Left colon (tissue), 1 donor: ENCODE data around the gene HAAO.

DNA sequence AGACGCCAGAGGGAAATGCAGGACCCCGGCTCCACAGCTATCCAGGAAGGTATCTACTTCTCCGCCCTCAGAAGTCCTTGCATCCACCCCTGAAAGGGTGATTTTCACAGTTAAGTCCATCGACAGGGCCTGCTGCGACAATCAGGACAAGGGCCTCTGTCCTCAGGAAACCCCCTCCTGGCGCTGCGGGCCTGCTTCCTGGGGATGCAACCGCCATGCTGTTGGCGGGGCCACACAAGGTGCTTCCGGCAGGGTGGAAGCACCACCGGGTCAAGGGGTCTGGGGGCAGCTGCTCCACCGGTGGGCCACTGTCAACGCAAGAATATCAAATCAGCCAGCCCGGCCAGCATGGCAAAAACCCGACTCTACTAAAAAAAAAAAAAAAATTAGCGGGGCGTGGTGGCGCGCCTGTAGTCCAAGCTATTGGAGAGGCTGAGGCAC is 63.9 kb upstream of the COX7A2L start:
- PRO-cap, result no peak

- PRO-cap, result no peak
Measured at GRCh38 chr2:42546506-42547444, 21.7 kb upstream of the MTA3 start.

- PRO-cap, result no peak
Measured at GRCh38 chr2:42618109-42618523, 49.7 kb downstream of the MTA3 start.

DNA sequence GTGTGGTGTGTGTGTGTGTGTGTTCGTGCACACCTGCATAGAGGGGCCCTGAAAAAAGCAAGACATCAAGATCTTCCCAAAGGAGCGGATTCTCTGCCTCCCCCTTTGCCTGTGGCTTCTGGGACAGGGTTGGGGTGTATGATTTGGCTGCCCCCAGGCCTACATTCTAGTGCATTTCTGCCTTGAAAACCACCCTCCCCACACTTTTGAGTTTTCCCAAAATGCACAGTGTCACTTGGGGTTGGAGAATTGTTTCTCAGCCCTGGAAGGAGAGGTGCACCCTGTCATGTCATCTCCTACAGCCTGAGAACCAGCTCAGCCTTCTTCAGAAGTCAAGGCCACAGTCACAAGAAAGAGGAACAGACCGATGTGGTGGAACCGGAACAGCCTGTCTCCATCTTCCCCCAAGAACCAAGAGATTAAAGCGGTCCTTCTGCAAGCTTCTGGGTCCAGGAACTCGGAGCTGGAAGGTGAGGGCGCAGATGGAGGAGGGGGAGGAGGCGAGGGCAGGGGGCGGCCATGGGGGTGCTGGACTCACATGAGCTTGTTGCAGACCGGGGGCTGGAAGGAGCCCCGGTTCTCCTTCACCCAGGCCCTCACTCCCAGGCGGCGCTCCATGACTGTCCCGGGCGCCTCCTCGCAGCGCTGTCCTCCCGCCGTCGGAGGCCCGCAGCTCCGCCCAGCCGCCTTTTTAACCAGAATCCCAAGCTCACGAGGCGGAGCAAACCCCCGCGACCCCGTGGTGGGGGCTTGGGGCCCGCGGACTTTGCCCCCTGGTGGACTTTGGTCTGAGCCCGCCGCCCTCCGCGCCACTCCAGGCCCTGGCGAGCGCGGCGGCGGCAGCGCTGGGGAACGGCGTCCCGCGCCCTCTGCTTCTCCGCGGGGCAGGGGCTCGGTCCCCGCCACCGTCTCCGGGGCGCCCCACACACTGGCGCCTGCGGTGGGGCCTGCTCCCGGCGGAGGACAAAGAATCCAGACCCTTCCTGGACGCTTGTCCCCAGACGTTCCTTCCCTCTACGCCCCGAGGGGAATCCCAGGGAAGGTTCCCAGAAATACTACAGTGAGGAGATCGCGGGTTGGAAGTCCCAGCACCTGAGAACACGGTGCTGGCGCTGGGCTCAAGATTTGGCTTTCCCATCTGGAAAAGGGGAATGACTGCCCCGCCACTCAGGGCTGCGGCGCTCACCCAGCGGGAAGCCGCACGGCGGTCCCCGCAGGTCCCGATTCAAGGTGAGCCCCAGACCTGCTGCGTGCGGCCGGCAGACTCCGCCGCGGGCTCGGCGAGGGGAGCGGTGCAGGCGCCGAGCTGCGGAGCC is at the start of gene HAAO:
HAAO (minus strand) TSS at position 665 of the 1,316 bp plus-strand sequence.
- PRO-cap, result unidirectional peak, plus-strand start at position 362 of the sequence; bidirectional peak, plus-strand start at position 812 of the sequence, minus-strand start at position 665 of the sequence; bidirectional peak, plus-strand start at position 1,277 of the sequence, minus-strand start at position 1,268 of the sequence

DNA sequence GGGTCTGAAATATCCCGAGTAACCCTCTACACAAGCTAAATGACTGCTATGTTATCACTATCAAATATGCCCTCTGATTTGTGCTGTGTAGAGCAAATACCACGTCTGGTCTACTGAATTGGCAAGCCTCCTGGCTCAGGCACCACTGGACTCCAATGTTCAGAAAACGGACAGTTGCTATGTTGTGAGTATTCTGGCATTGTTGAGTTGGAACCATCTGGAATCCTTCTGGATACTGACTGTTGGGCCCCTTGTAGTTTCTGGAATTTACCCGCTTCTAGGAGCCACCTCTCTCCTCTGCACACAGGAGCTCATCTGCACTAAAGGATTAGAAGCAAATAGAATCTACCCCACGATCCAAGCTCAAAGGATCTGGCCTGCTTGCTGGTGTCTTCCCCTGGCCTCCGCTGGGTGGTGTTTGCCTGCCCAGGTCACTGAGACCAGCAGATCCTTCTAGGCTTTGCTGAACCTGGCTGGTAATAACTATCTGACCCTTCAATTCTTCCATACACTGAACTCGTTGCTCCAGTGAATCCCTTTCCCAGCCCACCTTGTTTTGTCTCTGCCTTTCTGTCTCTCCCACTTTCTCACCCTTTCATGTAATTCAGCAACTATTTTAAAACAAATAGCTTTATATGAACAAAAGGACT is 2.0 kb upstream of the HAAO start:
- PRO-cap, result no peak

DNA sequence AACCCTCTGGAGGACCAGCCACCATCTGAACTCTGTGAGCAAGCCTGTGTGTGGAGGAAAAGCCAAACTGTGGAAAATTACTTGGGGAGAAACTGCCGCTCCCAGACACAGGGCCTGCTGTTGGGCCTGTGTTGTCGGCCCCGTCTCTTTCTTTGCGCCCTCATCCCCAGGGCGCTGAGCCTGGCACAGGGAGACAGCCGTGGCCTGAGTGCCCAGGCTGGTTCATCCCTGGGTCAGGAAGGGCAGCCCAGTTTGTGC is 167.9 kb upstream of the HAAO start:
- PRO-cap, result no peak

DNA sequence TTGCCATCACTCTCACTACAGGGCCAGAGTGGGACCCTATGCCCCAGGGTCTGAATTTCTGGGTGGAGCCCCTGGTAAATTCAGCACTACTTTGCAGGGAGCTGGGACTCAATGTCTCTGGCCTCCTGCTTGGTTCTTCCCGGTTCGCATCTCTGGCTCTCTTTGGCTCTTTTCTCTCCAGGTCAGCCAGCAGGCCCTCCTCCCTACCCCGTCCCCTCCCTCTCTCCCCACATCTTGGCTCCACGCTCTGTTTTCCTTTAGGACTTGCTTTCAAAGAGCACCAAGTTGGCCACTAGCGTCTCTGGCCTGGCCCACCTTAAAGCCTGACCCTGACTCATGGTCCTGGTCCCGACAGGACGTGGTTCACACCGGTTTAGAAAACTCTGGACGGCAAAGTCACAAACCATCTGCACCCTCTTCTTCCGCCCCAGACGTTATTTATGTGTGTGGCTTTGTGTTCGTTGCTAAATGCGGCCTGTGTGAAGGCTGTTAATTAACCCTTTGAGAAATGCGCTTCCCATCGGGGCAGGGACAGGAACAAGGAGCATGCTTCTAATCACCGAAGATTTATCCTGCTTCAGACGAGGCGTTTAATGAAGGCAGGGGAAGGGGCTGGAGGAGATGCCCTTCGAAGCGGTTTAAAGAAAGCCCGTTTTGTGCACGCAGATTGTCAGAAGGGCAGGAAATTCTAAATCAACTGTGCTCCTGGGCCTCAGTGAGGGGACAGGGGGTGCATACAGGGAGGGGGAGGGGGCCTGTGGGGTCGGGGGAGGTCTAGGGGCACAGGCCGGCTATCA is 169.1 kb upstream of the HAAO start:
- PRO-cap, result unidirectional peak, minus-strand start at position 154 of the sequence

GRCh38 chr2:42962037-42962444 is 169.7 kb upstream of the HAAO start:
- PRO-cap, result no peak

GRCh38 chr2:43042085-43042411 is 184.4 kb downstream of the ZFP36L2 start:
- PRO-cap, result no peak

DNA sequence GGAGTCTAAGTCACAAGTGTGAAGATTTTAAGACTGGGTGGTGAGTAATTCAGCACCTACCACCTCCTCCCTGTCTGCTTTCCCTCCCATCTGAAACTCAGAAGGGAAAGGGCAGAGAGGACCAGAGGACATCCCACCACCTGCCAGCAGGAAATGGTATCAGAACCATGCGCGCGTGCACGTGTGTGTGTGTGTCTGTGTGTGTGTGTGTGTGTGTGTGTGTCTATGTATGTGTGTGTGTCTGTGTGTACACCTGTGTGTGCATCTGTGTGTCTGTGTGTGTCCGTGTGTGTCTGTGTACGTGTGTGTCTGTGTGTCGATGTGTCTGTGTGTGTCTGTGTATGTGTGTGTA is 76.9 kb downstream of the ZFP36L2 start:
- PRO-cap, result no peak

DNA sequence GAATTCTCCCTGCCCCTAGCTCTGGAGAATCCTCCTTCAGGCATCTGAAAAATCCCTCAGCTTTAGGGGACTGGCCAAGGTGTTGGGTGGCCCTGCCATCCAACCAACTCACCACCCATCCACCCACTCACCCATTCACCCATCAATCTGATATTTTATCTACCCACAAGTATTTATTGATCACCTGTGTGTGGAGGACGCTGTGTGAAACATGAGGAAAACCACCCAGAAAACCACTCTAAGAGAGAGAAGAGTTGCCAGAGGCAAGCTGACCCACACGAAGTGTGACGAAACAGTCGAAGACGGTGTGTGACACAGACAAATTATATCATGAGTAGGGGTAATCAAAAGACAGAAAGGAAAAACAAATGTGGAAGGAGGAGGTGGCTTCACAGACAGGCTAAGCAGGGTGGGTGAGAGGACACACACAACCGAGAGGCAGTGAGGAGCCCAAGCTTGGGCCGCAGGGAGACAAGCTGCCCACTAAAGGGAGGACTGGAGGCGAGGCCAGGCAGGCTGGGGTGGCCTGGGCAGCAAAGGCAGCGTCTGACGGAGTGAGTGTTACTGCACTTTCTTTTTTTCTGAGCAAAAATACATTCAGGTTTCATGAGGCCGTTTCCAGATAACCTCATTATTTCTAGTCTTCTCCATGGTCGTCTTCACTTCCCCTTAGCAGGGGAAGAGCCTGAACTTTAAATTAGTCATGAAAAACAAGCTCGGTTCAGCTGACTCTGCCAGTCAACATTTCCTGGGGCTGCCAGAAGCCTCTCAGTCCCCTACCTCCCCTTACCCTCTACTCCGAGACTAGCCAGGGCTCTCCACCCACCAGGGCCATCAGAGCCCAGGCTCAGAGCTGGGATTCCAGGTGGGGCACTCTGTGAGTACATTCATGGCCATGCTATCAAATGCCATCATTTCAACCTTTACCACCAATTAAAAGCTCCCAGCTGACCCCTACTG is 13.6 kb upstream of the ZFP36L2 start:
- PRO-cap, result bidirectional peak, plus-strand start at position 760 of the sequence, minus-strand start at position 671 of the sequence

DNA sequence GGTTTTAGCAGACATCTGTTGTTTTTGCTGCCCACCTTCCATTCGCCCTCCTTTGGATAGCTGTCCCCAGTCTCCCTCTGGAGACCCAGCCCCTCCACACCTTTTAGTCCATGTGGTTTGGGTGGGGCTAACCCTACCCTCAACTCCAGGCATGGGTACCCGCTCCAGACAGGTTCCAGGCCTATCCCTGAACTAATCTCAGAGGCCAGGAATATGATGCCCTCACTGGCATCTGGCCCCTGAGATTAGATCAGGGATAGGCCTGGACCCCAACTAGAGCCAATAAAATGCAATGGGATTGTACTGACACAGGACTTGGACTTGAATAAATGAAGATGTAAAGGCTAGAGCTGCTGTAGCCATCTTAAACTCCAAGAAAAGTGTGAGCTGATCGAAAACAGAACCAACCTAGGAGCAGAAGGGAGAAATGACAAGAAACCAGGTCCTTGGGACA is 27.5 kb upstream of the ZFP36L2 start:
- PRO-cap, result no peak

- PRO-cap, result no peak
Measured at GRCh38 chr2:43313308-43313868, 87.0 kb upstream of the ZFP36L2 start.

- PRO-cap, result no peak
Measured at GRCh38 chr2:43408095-43408559, 181.7 kb upstream of the ZFP36L2 start.

GRCh38 chr2:43790015-43790484 is 16.2 kb downstream of the DYNC2LI1 start:
- PRO-cap, result no peak

DNA sequence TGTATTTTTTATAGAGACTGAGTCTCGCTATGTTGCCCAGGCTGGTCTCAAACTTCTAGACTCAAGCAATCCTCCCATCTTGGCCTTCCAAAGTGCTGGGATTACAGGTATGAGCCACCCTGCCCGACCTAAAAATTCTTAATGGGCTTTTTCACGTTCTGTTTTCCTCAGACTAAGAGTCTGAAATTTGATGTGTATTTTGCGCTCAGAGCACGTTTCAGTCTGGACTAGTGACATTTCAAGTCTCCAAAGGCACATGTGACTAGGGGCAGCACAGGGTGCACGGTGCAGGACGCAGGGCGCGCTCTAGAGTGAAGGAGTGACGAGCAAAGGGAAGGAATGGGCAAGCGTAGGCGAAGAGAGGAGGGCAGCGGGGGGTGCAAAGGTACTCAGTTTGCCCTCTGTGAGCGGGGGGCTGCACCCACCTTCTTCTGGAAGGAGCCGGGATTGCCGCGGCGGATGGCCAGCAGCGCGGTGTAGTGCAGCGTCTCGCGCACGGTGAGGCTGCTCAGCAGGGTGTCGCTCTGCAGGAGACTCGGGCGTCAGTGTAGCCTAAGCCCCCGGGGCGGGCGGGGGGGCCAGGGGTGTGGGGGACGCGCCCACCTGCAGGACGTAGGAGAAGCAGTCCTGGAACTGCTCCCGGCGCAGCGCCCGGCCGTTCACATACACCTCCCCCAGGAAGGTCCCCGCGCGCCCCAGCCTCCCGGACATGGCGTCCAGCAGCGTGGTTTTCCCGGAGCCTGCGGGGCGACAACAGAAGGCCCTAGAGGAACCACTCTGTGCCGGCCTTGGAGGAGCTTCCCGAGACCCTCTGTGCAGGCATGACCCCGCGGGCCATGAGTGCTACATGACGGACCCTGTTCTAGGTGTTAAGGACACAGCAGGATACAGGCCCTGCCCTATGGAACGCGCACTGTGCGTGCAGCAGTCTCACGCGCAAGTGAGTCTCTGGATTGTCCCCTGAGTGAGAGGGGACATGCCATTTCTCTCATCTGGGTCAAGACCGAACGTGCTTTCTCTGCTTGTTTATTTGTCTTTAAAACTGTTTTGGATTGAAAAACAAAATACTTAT is 7.0 kb downstream of the ABCG5 start:
- PRO-cap, result unidirectional peak, plus-strand start at position 309 of the sequence

- PRO-cap, result no peak
Measured at GRCh38 chr2:43841353-43841998, 2.7 kb downstream of the ABCG8 start.

DNA sequence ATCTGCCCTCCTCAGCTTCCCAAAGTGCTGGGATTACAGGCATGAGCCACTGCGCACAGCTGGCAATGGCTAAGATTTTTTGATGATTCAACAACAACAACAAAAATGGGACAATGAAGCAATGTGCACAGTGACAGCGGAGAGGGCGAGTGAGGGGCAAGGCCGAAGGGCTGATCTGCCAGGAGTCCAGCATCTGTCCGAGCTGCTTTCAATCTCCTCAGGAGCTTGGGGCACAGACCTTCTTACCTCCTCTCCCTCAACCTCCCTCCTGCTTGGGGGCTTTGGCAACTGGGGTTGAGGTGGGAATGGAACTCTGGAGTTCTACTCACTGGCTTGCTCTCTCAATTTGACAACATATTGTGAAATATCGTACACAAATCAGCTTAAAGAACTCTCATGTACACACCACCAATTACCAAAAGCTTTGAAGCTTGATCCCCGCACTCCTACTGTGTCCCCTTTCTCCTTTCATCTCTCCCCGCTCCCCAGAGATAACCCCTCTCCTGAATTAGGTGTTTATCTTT is 3.5 kb downstream of the ABCG8 start:
- PRO-cap, result no peak

- PRO-cap, result no peak
Measured at GRCh38 chr2:43958371-43959429, 37.1 kb downstream of the LRPPRC start.

DNA sequence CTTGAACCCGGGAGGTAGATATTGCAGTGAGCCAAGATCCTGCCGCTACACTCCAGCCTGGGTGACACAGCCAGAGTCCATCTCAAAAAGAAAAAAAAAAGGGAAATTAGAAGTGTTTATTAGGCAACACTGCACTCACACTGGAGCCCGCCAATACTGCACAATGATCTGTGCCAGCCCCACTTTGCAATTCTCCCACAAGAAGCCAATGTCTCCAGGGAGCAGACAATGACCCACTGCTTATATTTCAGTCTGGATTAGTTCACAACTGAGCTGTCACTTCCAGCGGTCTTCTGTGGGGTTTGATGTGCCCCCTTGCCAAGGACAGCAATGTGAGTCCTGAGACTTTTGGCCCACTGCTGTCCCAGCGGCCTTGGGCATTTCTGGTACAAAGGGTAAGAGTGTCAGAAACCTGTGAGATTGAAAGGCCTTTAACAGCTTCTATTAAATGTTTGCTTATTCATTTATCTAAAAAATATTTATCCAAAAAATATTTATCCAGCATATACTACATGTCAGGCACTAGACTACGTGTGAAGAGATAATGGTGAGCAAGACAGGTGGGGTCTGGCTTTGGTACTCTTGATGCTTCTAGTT is 85.6 kb upstream of the PPM1B start:
- PRO-cap, result no peak